Hepatocyte (in vitro differentiated cells and primary cell): Measurements from ENCODE around the genes CLTCL1, UFD1, CDC45 and TBX1.

DNA sequence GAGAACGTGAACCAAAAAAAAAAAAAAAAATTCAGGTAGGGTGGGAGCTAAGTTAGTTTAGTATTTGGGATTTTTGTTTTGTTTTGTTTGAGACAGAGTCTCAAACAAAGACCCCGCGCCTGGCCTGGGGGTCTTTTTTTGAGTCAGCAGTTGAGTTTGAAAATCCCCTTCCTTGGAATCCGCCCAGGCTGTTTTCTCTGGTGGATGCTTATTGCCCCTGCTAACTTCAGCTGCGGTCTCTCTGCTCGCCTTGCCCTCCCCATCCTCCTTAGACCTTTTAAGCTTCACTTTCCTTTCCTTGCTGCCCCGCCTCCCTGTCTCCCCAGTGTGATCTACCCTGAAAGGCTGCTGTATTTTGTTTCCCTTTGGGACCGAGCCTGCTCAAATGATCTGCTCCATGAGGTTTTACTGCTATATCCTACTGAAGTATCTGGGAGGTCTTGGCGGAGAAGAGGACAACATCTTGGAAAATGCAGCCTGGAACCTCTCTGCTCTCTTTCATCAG is 2.5 kb downstream of the USP18 start:
- RAMPAGE, long total RNA, result no peak
- RRBS, result no CpG with 5 or more reads among the region's 9 CpGs

DNA sequence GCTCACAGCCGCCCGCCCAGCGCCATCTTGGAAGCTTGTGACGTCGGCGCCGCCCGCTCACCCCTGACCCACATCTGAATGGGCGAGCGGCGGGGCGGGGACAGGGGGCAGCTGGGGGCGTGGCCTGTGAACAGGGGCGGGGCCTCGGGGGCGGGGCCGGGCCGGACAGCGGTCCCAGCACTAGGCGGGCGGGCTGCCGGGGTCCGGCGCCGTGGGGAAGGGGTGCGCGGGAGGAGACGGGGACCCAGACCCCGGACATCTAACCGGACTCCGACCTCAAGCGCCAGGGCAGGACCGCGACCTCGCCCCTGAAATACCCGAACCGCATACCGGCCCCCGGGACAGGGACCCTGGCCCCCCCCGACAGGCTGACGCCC is 33.8 kb downstream of the RIMBP3 start:
- RAMPAGE, long total RNA, result no peak
- RRBS, result no CpG with 5 or more reads among the region's 41 CpGs

DNA sequence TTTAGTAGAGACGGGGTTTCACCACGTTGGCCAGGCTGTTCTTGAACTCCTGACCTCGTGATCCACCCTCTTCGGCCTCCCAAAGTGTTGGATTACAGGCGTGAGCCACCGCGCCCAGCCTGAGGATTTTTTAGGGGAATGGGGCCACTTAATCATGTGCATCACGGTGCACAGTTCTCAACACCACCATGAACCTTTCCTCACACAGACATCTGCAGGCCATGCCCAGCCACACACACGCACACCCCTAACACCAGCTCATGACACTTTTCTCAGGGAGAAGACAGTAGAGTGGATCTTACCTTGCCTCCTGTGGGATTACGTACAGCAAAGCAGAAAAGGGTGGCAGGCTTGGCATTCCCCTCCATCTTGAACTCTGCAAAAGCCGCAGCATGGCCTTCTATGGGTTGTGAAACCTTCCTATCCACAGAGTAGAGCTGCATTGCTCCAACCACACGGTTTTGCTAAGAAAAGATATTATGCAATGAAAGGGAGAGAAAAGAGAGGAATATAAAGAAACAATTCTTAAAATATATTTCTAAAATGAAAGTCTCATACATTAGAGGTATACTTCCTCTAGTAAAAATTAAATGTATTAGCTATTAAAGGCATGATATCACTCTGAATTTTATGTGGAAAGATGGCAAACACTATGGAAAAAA is 48.9 kb downstream of the CLTCL1 start:
- RAMPAGE, long total RNA, result no peak
- RRBS, result no CpG with 5 or more reads among the region's 12 CpGs

GRCh38 chr22:19291567-19291847 is at the start of gene CLTCL1:
CLTCL1 (minus strand) TSS chr22:19291719.
- RAMPAGE, long total RNA, result no peak
- RRBS, result 3% methylated on average over 13 of the region's 32 CpGs

DNA sequence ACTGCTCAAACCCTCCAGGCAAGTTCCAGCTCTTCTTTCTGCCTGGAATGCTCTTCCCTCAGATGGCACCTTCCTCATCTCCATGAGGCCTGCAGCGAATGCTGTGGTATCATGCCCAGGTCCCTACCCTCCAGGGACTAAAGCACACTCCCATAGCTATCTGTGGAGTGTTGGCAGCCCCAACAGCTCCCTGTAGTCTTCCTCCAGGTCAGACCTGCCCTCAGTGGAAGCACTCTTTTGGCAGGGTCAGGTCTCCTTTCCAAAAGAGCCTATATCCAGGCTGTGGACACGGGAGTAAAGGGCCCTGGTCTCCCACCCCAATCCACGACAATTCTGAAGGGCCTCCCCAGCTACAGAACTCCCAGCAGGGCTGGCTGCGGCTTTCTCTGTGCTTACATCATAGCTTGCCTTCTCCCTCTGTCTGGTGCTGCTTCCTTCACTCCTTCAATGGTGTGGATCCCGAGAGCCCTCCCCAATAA is 8.9 kb downstream of the HIRA start:
- RAMPAGE, long total RNA, result no peak
- RRBS, result no CpG with 5 or more reads among the region's 5 CpGs

- RAMPAGE, long total RNA, result no peak
- RRBS, result no CpG with 5 or more reads among the region's 3 CpGs
Measured at GRCh38 chr22:19424002-19424546, 7.5 kb downstream of the HIRA start.

- RAMPAGE, long total RNA, result no peak
- RRBS, result 2% methylated on average over 15 of the region's 60 CpGs
Measured at GRCh38 chr22:19478747-19479533, at the start of gene UFD1. UFD1 (minus strand) TSS chr22:19479193.

- RAMPAGE, long total RNA, result no peak
- RRBS, result 2% methylated on average over 14 of the region's 62 CpGs
Measured at GRCh38 chr22:19479534-19480712, at the start of gene CDC45. CDC45 (plus strand) TSS chr22:19479920.

GRCh38 chr22:19566600-19567039 is 42.4 kb upstream of the CLDN5 start:
- RAMPAGE, long total RNA, result no peak
- RRBS, result no CpG with 5 or more reads among the region's 34 CpGs

DNA sequence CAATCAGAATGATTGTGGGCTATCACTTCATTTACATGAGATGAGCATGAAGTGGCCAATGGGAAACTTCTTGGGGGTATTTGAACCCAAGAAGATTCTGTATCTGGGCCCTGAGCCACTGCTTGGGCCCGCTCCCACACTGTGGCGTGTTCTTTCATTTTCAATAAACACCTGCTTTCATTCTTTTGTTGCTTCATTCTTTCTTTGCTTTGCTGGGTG is 79.7 kb upstream of the CLDN5 start:
- RAMPAGE, long total RNA, result no peak
- RRBS, result no CpG with 5 or more reads among the region's 2 CpGs

DNA sequence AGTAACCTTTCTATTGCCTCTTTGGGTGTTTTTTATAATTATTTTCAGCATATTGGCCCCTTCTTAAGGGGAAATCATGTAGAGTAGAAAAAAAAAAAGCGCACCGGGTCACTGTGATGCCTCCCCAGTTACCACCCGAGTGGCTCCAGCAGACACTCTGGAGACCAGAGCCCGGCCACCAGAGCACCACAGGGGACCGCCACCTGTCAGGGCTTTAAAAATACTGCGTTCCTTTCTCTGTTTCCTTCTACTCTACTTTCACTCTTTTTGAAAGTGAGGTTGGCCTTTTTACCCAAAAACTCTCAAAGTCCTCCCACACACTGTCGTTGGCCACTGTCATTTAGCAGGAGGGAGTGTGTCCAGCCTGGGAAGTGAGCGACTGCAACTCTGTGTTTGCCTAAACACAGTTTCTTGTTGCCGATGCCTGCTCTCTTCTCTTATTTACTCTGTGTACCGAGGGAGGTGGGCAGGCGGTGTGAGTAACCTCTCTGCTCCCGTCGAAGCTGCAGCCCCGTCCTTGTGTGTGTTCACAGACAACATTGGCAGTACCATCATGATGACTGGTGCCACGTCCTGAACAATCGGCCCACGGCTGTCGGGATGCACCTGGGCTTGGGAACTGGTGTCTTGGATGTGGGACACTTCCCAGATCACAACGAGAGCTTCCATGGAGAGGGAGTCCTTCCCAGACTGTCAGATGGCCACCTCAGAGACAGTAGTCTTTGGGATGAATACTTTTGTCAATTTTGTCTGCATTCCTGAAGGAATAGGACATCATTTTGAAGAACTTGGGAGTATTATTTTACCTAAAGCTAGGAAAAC is 90.9 kb upstream of the CLDN5 start:
- RAMPAGE, long total RNA, result no peak
- RRBS, result 47% methylated on average over 3 of the region's 19 CpGs

- RAMPAGE, long total RNA, result no peak
- RRBS, result 68% methylated on average over 2 of the region's 10 CpGs
Measured at GRCh38 chr22:19644003-19644632, 70.2 kb upstream of the SEPTIN5 start.

GRCh38 chr22:19687884-19688424 is 26.3 kb upstream of the SEPTIN5 start:
- RAMPAGE, long total RNA, result no peak
- RRBS, result no CpG with 5 or more reads among the region's 17 CpGs

- RAMPAGE, long total RNA, result no peak
- RRBS, result 5% methylated on average over 67 of the region's 136 CpGs
Measured at GRCh38 chr22:19717585-19718790, 3.7 kb downstream of the SEPTIN5 start.

DNA sequence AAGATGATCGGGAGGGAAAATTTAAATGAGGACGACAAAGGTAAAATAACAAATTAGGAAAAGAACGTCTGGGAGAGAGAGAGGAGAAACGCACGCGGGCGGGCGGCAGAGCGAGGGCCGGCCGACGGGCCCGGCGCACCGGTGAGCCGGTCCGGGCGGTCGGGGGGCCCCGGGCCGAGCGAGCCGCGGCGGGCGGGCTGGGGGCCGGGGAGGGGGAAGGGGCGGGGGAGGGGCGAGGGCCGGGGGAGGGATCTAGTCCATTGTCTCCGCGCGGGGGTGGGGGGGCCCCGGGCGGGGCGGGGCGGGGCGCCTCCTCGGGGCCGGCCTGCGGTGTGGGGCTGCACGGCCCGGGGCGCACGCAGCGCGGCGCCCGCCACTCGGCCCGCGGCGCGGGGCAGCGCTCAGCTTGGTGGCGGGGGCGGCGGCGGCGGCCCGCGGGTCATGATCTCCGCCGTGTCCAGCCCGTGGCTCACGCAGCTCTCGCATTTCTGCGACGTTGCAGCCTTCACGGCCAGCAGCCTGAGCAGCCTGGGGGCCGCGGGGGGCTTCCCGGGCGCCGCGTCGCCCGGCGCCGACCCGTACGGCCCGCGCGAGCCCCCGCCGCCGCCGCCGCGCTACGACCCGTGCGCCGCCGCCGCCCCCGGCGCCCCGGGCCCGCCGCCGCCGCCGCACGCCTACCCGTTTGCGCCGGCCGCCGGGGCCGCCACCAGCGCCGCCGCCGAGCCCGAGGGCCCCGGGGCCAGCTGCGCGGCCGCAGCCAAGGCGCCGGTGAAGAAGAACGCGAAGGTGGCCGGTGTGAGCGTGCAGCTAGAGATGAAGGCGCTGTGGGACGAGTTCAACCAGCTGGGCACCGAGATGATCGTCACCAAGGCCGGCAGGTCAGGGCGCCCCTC is at the start of gene TBX1:
Gene TBX1 (plus strand): TSS at position 376 of the 893 bp plus-strand sequence.
- RAMPAGE, long total RNA, result no peak
- RRBS, result 3% methylated on average over 52 of the region's 133 CpGs

DNA sequence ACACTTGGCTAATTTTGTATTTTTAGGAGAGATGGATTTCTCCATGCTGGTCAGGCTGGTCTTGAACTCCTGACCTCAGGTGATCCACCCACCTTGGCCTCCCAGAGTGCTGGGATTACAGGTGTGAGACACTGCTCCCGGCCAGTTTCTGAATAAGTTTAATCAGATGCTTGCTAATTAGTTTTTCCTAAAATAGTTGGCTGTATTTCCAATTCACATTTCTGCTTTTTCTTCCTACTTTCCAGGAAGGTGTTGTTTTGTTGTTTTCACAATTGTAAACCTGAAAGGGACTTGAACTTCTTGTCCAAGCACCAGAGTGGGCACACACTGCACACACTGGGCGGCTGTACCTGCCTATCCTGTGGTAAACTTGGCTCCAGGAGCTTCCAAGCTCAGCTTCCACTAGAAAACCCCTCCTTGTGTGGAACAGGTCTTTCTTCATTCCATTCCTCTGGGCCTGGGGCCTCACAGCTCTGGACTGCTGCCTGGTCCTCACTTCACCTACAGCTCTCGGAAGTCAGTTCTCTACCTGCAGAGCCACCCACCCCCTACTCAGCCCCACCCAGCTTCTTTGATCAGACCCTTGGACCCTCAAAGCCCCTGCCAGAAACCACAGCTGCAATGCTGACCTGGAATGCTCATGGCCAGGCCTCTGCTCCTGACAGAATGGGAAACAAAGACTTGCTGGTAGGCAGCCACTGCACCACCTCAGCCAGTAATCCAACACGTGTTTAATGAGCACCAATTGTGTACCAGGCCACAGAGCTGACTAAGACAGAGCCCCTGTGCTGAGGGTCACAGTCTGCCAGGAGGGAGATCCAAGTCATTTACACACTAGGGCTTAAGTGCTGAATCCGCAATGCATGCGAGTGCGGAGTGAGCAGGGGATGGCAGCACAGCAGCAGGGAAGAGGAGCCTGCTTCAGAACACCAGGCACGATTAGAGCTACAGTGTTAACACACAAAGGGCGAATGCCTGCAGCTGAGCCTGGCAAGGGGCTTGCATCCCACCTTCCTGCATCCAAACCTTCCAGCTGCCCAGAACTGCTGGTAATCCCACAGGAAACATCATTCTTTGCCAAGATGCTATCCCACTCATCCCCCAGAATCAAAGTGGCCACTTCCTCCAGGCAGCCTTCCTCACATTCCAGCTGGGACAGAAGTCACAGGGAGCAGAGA is 4.8 kb downstream of the GNB1L start:
- RAMPAGE, long total RNA, result no peak
- RRBS, result no CpG with 5 or more reads among the region's 9 CpGs

DNA sequence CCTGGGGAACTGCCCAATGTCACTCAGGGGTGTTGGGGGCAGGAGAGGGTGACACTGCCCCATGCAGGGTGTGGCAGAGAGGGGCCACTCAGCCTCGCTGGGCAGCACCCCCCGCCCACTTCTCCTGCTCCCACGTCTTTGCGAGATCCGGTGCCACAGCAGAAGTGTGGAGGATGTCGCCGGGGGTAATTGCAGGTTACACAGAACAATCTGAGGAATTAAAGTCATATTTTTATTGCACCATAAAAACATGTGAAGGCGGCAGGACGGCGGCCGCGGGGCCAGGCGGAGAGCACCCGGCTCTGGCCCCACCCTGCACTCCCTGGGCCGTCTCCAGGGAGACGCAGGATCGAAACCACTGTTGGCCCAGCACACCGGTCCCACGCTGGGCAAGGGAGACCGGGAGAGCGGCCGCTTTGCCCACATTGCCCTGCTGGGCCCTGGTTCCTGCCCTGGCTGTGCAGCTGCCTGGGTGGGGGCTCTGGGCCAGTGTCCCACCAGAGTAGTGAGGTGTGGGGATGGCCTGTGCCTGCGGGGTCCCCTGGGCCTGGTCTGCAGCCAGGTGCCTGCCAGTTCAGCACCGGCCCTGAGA is 18.8 kb upstream of the GNB1L start:
- RAMPAGE, long total RNA, result no peak
- RRBS, result 87% methylated on average over 5 of the region's 24 CpGs

GRCh38 chr22:19877870-19878588 is 23.4 kb upstream of the GNB1L start:
- RAMPAGE, long total RNA, result no peak
- RRBS, result no CpG with 5 or more reads among the region's 21 CpGs

DNA sequence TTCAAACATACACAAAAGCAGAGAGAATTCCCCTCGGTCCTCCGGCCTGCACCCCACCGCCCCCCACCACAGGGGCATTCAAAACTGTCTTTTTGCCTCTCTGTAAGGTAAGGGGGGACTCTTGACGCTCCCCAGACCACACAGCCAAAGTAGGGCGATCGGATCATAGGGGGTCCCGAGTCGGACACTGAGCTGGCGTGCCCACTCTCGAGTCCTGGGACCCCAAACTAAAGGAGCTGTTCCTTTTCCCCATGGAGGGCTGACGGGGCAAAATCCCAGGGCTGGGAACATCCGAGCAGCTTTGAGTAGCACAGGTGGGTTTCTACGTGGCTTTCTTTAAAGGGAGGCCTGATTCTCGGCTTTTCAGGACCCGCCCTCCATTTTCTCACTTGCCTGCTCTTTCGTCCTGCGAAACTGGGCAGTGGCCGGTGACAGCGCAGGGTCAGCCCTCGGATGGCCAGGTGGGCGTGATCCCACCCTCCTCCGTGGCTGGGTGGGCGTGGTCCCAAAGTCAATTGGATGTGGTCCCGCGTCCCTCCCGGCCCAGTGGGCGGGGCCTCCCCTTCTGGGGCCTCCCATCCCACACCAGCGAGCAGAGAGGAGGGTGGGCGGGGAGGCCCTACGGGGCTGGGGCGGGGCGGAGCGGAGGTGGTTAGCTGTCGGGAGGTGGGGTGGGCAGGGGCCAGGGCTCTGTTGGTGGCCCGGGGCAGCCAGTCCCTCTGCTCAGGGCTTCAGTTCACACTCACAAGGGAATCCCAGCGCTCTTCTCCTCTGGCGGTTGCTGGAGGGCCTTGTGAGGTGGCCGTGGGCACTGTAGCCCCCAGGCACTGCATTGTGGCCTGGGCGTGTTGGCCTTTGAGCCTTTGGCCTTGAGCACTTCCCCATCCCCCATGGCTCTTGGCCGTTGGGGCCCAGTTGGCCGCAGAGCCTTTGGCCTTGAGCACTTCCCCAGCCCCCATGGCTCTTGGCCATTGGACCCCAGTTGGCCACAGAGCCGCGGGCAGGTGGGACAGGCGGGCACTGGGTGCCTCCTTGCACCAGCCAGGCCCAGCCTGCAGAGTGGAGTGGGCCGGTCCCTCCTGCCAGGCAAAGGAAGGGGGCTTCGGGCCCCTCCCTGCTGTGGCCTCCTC is 17.7 kb upstream of the TXNRD2 start:
- RAMPAGE, long total RNA, result no peak
- RRBS, result 0% methylated on average over 6 of the region's 46 CpGs

GRCh38 chr22:19962120-19962971 is 20.7 kb upstream of the TXNRD2 start:
- RAMPAGE, long total RNA, result start-site peak on the plus strand at chr22:19962549-19962586, 197 and 113 reads in 2 replicates
- RRBS, result 40% methylated on average over 6 of the region's 24 CpGs